ENCODE results near the gene CARD11.

DNA sequence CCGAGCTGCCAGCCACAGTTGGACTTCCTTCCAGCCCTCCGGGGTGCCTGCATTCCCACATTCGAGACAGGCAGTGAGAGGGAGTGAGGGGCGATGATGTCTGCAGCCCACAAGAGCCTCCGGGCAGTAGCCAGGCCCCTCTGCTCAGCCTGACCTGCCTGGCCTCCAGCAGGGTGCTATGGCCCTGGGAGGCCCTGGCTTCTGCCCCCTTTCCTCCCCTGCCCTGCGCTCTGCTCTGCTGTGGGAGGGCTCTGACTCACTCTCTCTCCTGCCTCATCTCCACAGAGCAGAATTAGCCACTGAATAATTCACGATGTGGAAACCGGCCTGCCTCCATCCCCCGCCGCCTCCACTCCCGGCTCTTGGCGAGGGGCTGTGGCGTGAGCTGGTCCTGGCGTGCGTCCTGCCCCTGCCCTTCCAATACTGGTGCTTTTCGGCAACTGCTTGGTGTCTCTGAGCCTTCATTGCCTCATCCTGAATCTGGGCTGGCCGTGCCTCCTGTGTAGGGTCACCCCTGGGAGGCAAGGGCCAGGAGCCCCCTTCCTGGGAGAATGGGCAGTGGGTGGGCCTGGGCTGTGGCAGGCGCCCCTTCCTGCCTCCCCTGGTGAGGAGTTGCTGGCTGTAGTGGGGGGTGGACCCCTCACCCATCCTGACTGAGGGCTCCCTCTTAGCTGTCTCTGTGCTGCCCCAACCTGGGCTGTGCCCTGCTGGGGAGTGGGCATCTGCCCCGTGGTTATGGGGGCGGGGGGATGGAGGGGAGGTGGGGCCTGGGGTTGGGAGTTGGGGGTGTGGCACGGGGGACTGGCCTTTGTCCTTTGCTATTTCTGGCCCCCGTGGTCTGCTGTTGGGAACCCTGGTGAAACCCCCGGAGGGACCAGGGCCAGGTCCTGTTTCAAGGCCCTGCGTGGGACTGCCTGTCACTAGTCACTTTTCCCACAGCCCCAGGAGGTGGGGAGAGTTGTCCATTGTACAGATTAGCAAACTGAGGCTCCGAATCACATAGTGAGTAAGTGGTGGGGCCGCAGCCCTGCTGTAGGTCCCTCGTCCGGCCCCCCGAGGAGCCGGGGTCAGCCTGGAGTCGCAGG, 2.4 kb downstream of the TTYH3 start:
- RRBS: 22% methylated on average over 4 of the region's 31 CpGs

- RRBS: 83% methylated on average over 4 of the region's 14 CpGs
Measured at GRCh38 chr7:2659297-2659786, 27.6 kb downstream of the TTYH3 start.

DNA sequence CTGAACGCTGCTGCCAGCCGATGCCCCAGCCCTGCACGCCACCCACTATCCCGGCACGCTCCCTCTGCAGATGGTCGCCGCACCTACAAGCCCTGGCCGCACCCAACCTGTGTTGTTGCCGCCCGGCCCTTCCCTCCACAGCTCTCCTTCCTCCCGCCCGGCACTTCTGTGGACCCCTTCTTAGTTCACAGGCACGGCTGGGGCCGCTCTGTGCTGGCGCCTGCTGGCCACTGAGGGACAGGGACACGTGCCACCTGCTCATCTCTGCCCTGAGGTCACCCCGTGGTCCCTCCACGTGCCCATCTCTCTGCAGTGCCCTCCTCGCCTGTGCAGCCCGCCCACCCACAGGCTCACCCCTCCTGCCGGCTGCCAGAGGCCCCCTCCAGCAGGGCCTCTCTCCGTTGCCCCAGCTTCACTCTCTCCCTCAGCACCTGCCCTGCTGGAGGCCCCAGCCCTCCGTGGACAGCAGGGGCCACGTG, 26.0 kb upstream of the AMZ1 start:
- RRBS: 92% methylated on average over 7 of the region's 24 CpGs

GRCh38 chr7:2662430-2662602, 25.7 kb upstream of the AMZ1 start:
- RRBS: no CpG with 5 or more reads among the region's 7 CpGs

DNA sequence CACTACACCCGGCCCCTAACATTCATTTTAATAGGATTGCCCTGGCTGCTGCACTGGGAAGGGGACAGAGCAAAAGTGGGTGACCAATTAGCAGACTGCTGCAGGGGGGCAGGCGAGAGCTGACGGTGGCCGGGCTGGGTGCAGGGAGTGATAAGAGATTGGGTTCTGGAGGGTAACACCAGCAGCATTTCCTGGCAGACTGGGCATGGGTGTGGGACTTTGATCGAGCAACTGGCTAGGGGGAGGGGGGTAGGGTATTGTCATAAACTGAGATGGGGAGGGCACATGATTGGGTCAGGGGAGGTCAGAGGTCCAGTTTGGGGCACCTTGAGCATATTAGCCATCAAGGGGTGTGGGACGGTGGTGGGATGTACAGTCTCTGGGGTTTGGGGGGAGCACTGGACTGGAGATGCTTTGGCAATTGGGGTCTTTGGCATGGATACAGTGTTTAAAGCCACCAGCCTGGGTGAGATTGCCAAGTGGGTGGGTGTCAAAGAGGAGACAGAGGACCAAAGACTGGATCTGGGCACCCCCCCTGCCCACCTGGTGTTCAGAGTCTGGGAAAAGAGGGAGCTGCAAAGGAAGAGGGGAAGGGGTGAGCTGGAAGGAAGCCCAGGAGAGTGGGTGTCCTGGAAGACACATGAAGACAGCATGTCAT, 20.0 kb upstream of the AMZ1 start:
- RRBS: no CpG with 5 or more reads among the region's 6 CpGs

DNA sequence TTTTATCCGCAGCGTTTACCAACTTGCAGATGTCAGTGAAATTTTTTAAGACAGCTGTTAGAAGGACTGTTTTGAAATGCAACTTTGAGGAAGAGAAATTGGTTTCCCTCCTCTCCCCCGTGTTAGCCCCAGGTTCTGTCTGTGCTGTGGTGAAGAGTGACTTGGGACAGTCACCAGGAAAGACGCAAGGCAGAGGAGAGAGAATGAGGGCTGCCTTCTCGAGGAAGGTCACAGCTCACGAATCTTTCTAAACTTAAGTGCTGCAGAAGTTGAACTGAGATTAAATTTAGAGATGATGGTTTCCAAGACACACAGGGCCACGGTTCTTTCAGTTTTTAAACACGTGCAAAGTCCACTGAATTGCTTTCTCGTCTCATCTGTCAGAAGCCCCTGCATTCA, 27.6 kb downstream of the AMZ1 start:
- RRBS: no CpG with 5 or more reads among the region's 9 CpGs

- RRBS: no CpG with 5 or more reads among the region's 7 CpGs
Measured at GRCh38 chr7:2873658-2874301, 29.7 kb upstream of the GNA12 start.

GRCh38 chr7:2945679-2945985, 98.0 kb downstream of the CARD11 start:
- RRBS: no CpG with 5 or more reads among the region's 3 CpGs

DNA sequence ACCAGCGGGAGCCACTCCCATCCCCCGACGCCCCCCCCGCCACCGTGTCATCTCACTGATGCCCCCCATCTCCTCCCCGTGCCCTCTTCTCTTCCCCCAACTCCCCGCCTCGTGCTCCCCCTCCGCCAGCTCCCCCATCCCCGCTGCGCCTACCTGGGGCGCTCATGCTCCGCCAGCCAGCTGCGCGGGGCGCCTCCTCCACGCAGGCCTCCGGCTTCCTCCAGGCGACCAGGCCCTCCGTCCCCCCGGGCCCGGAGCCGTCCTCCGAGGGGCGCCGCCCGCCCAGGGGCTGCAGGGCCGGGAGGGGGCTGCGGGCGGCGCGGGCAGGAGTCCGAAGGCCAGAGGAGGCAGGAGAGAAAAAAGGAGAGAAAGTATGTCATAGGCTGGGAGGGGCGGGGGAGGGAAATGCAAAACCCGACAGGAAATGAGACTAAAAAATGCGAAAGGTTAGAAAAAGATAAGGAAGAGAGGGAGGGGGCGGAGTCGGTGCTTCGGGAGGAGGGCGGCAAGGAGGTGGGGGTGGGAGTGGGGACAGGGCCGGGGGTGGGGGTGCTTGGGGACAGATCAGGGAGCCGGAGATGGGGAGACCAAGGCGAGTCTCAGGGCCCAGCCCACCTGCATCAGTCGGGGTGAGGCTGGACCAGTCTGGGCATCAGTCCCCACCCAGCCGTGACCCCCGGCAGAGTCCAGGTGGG, at the start of gene CARD11:
Gene CARD11 (minus strand): TSS at position 354 of the 695 bp plus-strand sequence.
- RRBS: 2% methylated on average over 11 of the region's 46 CpGs

GRCh38 chr7:3301435-3301974, 453 bp downstream of the SDK1 start:
- RRBS: 3% methylated on average over 72 of the region's 100 CpGs

GRCh38 chr7:3410704-3411429, 109.8 kb downstream of the SDK1 start:
- RRBS: no CpG with 5 or more reads among the region's 11 CpGs

- RRBS: no CpG with 5 or more reads among the region's 10 CpGs
Measured at GRCh38 chr7:3461843-3462406, 160.9 kb downstream of the SDK1 start.

- RRBS: no CpG with 5 or more reads among the region's 12 CpGs
Measured at GRCh38 chr7:3481942-3482910, 181.2 kb downstream of the SDK1 start.

DNA sequence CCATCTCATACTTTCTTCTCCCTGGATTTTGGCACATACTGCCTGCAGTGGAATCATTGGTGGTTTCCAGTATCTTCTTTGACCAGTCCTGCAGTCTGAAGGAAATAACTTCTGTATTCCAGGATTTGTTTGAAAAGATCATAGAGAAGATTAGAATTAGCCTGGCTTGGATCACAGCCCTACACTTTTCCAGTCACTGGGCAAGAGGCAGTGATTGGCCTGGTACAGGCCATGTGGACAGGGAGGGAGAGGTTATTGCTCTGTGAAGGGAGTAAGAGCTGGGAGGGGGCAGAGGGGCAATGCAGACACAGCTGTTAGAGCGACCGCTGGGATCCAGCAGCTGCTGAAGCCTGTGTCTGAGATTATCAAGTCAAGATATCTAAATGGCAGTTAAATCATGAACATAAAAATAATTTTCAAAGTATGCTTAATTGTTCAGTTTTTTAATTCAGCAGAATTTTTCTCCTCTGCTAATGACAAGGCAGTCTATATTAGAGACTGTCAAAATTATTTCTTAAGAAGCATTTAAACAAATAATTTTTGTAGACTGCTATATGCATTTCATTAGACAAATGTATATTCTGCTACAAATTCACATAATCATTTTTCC, 257.4 kb downstream of the SDK1 start:
- RRBS: no CpG with 5 or more reads among the region's 2 CpGs

DNA sequence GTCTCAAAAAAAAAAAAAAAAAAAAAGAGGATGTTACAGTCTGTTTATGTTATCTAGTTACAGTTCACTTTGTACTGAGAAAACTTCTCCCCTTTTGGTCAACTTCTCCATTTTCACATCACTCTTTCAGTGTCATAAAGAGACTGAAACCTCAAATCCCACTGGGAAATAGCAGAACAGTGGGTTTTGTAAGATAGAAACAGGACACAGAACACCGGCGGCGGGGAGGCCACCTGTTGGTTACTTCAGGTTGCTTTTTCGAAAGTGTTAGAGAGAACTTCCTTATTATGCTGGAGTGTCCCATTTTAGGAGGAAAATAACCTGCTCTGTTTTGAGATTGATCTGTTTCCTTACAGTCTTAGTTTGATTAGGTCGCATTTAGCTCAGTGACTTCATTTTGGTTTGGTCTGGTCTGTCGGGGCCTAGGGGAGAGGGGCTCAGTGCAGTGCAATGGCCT, 296.2 kb downstream of the SDK1 start:
- RRBS: no CpG with 5 or more reads among the region's 6 CpGs

DNA sequence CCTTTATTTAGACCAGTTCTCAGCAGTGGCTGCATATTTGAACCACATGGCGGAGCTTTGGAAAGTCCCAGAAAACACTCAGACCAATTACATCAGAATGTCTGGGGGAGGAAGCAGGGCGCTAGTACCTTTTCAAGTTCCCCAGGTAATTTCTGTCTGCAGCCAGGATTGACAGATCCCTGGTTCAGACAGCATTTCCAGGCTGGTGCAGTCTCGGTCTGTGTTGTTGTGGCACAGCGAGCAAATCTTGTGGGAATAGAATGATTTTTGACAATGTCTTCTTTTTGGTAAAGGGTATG, 561.1 kb downstream of the SDK1 start:
- RRBS: no CpG with 5 or more reads among the region's 4 CpGs

- RRBS: no CpG with 5 or more reads among the region's 16 CpGs
Measured at GRCh38 chr7:4006665-4007290, 675.3 kb upstream of the FOXK1 start.

- RRBS: no CpG with 5 or more reads among the region's 17 CpGs
Measured at GRCh38 chr7:4267608-4268169, 414.4 kb upstream of the FOXK1 start.

- RRBS: 96% methylated on average over 6 of the region's 21 CpGs
Measured at GRCh38 chr7:4650597-4651272, 31.4 kb upstream of the FOXK1 start.

- RRBS: no CpG with 5 or more reads among the region's 12 CpGs
Measured at GRCh38 chr7:4758484-4758802, 17.0 kb upstream of the AP5Z1 start.

Measured in GM19239 (cell line).